Measurements from ENCODE around the genes ZNF551, ZNF587B and ZNF274.

GRCh38 chr19:57546545-57547548, 12.8 kb downstream of the ZNF550 start:
- RRBS = no CpG with 5 or more reads among the region's 13 CpGs

- RRBS = no CpG with 5 or more reads among the region's 13 CpGs
Measured at GRCh38 chr19:57651200-57651932, 17.4 kb upstream of the ZSCAN4 start.

- RRBS = no CpG with 5 or more reads among the region's 17 CpGs
Measured at GRCh38 chr19:57664693-57665203, 4.0 kb upstream of the ZSCAN4 start.

DNA sequence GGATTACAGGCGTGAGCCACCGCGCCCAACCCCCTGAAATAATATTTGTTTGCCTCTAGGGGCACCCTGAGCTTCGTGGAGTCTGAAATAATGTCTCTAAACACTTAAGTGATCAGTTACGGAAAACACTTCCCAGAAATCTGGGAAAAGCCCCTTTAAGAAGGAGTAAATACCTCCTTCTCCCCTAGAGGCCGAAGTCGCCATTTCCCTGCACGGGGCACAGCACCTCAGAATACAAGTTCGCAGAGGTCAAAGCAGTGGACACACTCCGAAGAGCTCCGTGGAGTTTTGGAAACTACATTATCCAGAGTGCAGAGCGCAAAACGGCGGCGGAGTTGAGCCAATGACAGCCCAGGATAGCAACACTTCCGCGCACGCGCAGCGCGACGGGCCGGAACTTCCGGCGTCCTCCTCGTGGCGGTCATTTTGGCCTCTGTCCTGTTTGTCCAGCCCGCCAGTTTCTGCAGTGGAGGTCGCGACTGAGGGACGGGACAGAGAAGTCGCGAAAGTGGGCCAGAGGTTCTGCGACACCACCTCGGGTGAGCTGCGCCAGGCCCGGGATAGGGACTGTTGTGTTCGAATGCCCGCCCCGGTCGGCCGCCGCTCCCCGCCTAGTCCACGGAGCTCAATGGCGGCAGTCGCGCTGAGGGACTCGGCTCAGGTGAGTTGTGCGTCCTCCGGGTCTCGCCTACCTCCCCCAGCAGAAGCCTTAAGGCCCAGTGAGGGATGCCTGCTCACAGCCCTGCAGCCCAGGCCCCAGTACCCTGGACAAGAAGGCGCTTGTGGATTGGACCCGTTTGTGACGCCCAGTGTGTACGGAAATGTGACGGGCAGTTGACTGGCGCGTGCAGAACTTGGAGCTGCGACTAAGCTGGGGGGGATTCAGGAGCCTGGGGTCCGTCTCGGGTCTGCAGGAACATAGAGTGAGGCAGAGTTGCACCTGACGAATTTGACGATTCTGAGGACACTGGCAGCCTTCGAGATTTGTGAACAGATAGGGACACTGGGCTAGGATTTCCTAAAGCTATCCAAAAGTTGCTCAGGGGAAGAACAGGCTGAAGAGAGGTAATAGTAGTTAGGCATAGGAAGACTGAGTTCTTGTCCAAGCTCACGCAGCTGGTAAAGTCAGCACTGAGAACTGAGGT, at the start of gene ZNF551:
Gene ZNF551, plus strand, starts transcription at position 394 of the 1,145 bp plus-strand sequence.
- RRBS = 3% methylated on average over 9 of the region's 66 CpGs

DNA sequence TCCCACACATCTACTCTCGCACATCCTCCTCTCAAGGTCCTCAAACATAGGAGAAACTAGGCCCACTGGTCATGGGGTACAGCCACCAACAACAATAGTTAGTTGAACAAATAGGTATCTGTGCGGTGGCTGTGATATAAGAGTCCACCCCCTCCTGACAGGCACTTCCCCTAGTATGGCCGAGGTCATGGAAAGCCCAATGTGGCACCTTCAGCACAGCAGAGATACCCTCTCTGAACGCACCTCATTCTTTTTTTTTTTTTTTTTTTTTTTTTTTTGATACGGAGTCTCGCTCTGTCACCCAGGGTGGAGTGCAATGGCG, 1.3 kb downstream of the ZNF552 start:
- RRBS = no CpG with 5 or more reads among the region's 7 CpGs

GRCh38 chr19:57815113-57815207, 247 bp upstream of the ZNF552 start:
- RRBS = no CpG with 5 or more reads among the region's 5 CpGs

- RRBS = 2% methylated on average over 13 of the region's 55 CpGs
Measured at GRCh38 chr19:57819447-57820480, 5.1 kb upstream of the ZNF552 start.

DNA sequence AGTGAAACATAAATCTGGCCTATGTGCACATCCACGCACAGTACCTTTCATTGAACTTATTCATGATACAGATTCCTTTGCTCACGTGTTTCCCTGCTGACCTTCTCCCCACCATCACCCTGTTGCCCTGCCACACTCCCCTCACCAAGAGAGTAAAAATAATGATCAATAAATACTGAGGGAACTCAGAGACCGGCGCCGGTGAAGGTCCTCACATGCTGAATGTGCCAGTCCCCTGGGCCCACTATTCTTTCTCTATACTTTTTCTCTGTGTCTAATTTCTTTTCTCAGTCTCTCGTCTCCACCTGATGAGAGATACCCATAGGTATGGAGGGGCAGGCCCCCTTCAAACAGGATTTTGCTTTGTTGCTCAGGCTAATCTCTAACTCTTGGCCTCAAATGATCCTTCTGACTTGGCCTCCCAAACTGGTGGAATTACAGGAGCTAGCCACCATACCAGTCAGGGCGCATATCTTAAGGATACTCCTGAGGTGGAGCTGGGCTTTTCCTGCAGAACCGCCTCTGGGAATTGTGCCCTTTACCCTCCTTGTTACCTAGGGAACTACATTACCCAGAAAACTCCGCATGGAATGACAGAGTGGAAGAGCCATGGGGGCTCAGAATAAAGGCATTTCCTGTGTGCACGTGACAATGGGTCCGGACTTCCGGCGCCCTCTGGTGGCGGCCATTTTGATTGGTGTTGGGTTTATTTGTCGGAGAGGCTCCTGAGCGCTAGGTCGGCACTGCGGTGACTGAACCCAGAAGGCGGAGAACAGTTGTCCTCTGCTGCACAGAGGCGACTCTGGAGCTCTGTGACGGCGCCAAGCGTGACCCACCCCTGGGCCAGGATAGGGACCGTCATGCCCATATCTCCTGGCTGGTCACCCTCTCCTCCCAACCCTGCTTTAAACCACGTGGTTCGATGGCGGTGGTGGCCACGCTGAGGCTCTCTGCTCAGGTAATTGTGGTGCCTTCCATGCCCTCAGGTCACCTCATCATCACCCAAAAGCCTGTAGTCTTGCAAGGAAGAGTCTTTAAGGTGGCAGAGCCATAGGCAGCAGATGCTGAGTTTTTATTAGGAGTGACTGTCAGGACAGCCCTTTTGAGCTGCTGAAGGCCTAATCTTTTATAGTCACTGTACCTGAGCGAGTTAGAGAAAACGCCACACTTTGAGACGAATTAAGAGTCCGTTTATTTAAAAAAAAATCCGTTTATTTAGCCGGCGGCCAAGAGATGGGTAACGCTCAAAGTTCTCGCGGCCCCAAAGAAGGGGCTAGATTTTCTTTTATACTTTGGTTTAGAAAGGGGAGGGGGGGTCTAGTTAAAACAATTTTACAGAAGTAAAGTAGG, at the start of gene ZNF587B:
Gene ZNF587B, plus strand, starts transcription at position 693 of the 1,350 bp plus-strand sequence.
- RRBS = no CpG with 5 or more reads among the region's 38 CpGs

DNA sequence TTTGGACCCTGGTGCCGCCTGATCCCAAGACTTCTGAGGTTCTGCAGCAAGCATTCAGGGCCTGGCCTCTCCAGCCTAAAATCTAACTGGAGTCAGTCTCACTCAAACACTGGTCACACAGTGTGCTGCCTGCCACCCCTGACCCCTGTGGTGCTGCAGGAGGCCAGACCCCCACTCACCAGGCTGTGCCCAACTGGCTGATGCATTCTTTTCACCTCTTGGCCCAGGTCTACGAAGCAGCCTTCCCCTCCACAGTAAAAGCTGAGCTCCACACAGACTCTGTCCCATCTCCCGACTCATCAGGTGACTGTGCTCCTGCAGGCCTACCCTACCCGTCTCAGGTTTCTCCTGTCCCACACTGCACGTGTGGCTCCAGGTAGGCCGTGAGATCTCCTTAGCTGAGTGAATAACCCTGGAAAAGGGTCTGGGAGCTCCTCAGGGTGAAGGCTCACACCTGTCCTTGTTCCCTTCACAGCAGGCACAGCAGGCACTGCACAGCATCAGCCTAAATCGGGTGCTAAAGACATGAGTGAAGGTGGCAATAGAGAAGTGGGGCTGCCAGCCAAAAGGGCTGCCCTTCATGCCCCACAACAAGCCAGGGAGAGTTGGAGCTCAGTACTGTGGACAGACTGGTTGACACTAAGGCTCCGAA, 3.5 kb downstream of the ZNF606 start:
- RRBS = no CpG with 5 or more reads among the region's 8 CpGs

DNA sequence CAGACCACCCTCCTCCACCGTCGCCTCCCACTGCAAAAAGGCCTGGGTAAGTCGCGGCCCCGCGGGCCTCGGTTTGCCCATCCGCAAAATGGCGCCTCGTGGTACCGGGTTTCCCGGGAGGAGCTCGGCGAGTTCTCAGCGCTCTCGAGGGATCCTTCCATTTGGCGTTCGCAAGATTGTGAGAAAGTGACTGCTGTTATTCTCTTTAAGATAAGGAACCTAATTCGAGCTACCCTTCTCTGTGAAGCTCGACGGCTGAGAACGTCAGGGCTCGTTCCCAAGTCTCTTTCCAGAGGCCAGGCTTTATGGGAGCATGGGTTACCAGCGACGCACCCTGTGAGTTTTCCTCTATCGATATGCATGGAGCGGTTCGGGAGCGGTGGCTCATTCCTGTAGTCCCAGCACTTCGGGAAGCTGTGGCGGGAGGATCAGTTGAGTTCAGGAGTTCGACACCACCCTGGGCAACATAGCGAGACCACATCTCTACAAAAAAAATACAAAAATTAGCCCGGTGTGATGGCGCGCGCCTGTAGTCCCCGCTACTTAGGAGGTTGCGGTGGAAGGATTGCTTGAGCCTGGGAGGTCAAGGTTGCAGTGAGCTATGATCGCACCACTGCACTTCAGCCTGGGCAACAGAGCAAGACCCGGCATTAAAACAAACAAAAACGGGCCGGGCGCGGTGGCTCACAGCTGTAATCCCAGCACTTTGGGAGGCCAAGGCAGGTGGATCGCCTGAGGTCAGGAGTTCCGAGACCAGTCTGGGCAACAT, 565 bp upstream of the ZNF606 start:
- RRBS = no CpG with 5 or more reads among the region's 47 CpGs

GRCh38 chr19:58009261-58010493, 7.1 kb upstream of the ZNF606 start:
- RRBS = 28% methylated on average over 13 of the region's 69 CpGs

GRCh38 chr19:58118131-58118758, 20.2 kb upstream of the ZSCAN18 start:
- RRBS = 2% methylated on average over 7 of the region's 65 CpGs

- RRBS = under 1% methylated on average over 14 of the region's 77 CpGs
Measured at GRCh38 chr19:58182505-58183549, at the start of gene ZNF274. Gene ZNF274 (plus strand): TSS chr19:58183061.

GRCh38 chr19:58562243-58563247, 4.1 kb upstream of the UBE2M start:
- RRBS = 3% methylated on average over 15 of the region's 116 CpGs

Data from AG09309 (cell line).